K562 (cell line): ENCODE measurements around a stretch of chr5.

DNA sequence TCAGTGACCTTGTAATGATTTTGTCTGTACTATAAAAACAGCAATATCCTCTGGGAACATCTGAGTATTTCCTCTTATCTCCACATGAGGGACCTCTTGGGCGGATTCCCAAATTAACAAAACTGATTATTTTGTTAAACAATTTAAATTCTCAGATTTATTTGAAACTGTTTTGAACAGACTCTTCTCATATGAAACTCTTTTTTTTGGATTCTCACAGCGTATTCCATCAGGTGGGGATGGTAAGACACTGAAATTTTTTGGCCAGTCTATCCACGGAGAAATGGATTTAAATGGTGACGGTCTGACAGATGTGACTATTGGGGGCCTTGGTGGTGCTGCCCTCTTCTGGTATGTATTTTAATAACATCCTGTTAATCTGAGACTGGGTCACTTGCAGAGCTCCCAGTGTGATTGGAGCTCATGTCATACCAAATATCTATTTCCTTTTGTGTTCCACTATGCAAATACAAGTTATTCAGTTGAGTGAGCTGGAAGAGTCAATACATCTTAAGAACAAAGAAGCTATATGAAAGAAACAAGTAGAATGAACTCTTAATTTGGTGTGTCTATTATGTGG, 73.8 kb upstream of the ITGA2 start:
- RAMPAGE, long total RNA = no peak
- RRBS = no CpG with 5 or more reads among the region's 4 CpGs
PRO-cap:
- standard = no peak
- CoPRO, capped RNA only, 2 experiments = no peak in any of the 2 experiments
- CoPRO, capped and uncapped RNA, 2 experiments = no peak in any of the 2 experiments
- CoPRO, uncapped RNA only, 2 experiments = no peak in any of the 2 experiments
CAGE:
- cytosol, long polyA plus RNA = no peak
- long polyA plus RNA = no peak
- nucleolus, long total RNA = no peak
- nucleus, long polyA plus RNA = no peak

GRCh38 chr5:52989701-52990679, 838 bp downstream of the ITGA2 start:
- RAMPAGE, long total RNA = no peak
- RRBS = no CpG with 5 or more reads among the region's 32 CpGs
PRO-cap:
- standard = no peak
- CoPRO, capped RNA only, 2 experiments = no peak in any of the 2 experiments
- CoPRO, capped and uncapped RNA, 2 experiments = no peak in any of the 2 experiments
- CoPRO, uncapped RNA only, 2 experiments = no peak in any of the 2 experiments
CAGE:
- cytosol, long polyA plus RNA = no peak
- long polyA plus RNA = no peak
- nucleolus, long total RNA = no peak
- nucleus, long polyA plus RNA = no peak

DNA sequence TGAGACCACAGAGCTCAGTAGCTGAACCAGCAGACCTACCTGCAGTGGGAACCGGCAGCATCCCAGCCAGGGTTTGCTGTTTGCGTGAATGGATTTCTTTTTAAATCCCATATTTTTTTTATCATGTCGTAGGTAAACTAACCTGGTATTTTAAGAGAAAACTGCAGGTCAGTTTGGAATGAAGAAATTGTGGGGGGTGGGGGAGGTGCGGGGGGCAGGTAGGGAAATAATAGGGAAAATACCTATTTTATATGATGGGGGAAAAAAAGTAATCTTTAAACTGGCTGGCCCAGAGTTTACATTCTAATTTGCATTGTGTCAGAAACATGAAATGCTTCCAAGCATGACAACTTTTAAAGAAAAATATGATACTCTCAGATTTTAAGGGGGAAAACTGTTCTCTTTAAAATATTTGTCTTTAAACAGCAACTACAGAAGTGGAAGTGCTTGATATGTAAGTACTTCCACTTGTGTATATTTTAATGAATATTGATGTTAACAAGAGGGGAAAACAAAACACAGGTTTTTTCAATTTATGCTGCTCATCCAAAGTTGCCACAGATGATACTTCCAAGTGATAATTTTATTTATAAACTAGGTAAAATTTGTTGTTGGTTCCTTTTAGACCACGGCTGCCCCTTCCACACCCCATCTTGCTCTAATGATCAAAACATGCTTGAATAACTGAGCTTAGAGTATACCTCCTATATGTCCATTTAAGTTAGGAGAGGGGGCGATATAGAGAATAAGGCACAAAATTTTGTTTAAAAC, 18.8 kb downstream of the MOCS2 start:
- RAMPAGE, long total RNA = no peak
- RRBS = no CpG with 5 or more reads among the region's 6 CpGs
PRO-cap:
- standard = no peak
- CoPRO, capped RNA only, 2 experiments = no peak in any of the 2 experiments
- CoPRO, capped and uncapped RNA, 2 experiments = no peak in any of the 2 experiments
- CoPRO, uncapped RNA only, 2 experiments = no peak in any of the 2 experiments
CAGE:
- cytosol, long polyA plus RNA = no peak
- long polyA plus RNA = no peak
- nucleolus, long total RNA = no peak
- nucleus, long polyA plus RNA = no peak

DNA sequence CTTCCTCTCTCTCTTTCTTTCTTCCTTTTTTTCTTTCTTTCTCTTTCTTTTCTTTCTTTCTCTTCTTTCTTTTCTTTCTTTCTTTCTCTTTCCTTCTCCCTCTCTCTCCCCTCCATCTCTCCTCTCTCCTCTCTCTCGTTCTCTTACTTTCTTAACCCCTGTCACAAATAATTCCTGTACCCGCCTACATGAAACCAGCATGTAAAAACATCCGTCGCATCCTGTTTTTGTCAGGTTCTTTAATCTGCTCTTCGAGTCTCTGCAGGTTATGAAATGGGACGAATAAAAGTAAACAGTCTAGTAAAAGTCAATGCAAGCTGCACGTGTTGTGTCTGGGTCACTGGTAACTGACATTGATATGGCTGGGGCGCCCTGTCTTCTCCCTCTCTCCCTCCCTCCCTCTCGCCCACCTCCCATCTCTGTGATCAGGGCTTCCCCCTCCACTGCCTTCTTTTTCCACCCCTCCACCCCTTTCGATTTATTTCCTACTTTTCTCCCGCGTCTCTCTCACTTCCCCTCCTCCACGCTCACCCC, 1.9 kb downstream of the FST start:
- RAMPAGE, long total RNA = no peak
- RRBS = no CpG with 5 or more reads among the region's 13 CpGs
PRO-cap:
- standard = no peak
- CoPRO, capped RNA only, 2 experiments = no peak in any of the 2 experiments
- CoPRO, capped and uncapped RNA, 2 experiments = no peak in any of the 2 experiments
- CoPRO, uncapped RNA only, 2 experiments = no peak in any of the 2 experiments
CAGE:
- cytosol, long polyA plus RNA = no peak
- long polyA plus RNA = no peak
- nucleolus, long total RNA = no peak
- nucleus, long polyA plus RNA = no peak

GRCh38 chr5:53616126-53616478, 55.7 kb downstream of the NDUFS4 start:
- RAMPAGE, long total RNA = no peak
- RRBS = no CpG with 5 or more reads among the region's 1 CpG
PRO-cap:
- standard = no peak
- CoPRO, capped RNA only, 2 experiments = no peak in any of the 2 experiments
- CoPRO, capped and uncapped RNA, 2 experiments = no peak in any of the 2 experiments
- CoPRO, uncapped RNA only, 2 experiments = no peak in any of the 2 experiments
CAGE:
- cytosol, long polyA plus RNA = no peak
- long polyA plus RNA = no peak
- nucleolus, long total RNA = no peak
- nucleus, long polyA plus RNA = no peak

DNA sequence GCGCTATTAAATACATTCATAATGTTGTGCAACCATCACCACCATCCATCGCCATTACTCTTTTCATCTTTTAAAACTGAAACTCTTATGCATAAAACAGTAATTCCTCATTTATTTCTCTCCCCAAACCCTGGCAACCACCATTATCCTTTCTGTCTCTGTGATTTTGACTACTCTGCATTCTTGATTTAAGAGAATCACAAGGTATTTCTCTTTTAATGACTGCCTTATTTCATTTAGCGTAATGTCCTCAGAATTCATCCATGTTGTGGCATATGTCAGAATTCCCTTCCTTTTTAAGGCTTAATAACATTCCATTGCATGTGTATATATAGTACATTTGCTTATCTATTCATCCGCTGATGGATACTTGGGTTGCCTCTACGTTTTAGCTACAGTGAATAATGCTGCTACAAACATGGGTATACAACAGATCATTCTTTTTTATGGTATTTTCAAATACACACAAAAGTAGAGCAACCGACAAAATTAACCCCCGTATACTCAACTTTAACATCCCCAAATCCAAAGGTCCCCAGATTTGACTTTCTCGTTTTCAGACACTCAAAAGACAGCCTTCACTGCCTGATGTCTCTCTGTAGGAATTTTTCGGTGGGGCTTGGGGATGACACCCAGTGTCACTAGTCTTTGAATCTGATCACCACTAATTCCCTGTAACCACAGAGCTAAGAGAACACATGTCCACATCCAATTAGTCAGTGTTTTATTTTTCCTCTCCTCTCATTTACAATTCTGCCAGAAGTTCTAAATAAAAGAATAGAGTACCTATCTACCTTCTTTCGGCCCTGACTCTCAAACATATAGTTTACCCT, 324.8 kb downstream of the ARL15 start:
- RAMPAGE, long total RNA = no peak
- RRBS = no CpG with 5 or more reads among the region's 10 CpGs
PRO-cap:
- standard = no peak
- CoPRO, capped RNA only, 2 experiments = no peak in any of the 2 experiments
- CoPRO, capped and uncapped RNA, 2 experiments = no peak in any of the 2 experiments
- CoPRO, uncapped RNA only, 2 experiments = peak in 1 of 2 experiments; most common minus-strand start position 275 of the sequence (in 1)
CAGE:
- cytosol, long polyA plus RNA = no peak
- long polyA plus RNA = no peak
- nucleolus, long total RNA = no peak
- nucleus, long polyA plus RNA = no peak

DNA sequence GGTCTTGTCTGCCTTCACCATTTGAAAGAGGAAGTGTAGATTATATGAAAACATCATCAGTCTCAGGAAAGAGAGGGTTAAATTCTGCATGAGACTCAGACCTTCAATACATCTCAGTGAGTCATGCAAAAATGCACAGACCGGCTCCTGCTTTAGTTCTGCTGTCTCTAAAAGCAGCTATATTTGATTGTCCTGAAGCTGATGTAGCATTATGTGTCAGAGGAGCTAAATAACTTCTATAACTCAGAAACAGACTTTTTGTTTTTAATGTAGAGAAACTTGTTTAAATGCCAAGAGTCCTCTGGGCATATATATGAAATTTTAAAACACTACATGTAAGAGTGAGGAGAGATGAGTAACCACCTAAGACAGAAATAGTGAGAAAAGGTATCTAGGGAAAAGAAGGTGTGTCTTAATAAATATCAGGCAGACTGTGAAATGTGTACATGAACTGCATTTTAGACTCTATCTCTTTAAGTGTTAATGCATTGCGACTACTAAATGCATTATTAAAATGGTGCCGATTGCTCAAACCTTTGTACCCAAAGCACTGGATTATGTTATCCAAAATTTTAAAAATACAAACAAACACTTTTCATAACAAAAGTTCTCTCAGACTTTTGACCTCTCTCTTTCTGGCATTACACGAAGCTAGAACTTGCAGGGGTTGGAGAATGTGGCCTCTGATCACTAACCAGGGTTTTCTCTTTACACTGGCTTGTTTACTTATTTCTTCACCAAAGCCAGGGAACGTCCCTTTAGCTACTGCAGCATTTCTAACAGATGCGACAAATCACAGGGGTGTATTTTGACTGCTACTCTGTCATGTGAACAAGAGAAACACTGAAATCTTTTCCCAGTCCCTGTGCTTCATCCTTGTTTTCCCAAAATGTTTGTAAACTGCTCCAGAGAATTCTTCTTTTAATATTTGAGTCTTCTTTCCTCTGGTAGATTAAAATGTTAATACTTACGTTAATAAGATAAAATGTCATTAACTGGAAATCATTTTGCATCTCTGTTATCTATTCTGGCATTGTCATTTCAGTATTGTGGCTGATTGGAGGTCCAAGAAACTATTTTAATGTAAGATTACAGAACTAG, 302.2 kb downstream of the ARL15 start:
- RAMPAGE, long total RNA = no peak
- RRBS = no CpG with 5 or more reads among the region's 7 CpGs
PRO-cap:
- standard = no peak
- CoPRO, capped RNA only, 2 experiments = no peak in any of the 2 experiments
- CoPRO, capped and uncapped RNA, 2 experiments = no peak in any of the 2 experiments
- CoPRO, uncapped RNA only, 2 experiments = peak in 1 of 2 experiments; most common minus-strand start position 227 of the sequence (in 1)
CAGE:
- cytosol, long polyA plus RNA = no peak
- long polyA plus RNA = no peak
- nucleolus, long total RNA = no peak
- nucleus, long polyA plus RNA = no peak

GRCh38 chr5:54094830-54095704, 215.3 kb downstream of the ARL15 start:
- RAMPAGE, long total RNA = no peak
- RRBS = no CpG with 5 or more reads among the region's 6 CpGs
PRO-cap:
- standard = no peak
- CoPRO, capped RNA only, 2 experiments = no peak in any of the 2 experiments
- CoPRO, capped and uncapped RNA, 2 experiments = no peak in any of the 2 experiments
- CoPRO, uncapped RNA only, 2 experiments = peak in 2 of 2 experiments; most common minus-strand start chr5:54095034 (in 1)
CAGE:
- cytosol, long polyA plus RNA = no peak
- long polyA plus RNA = no peak
- nucleolus, long total RNA = no peak
- nucleus, long polyA plus RNA = no peak

DNA sequence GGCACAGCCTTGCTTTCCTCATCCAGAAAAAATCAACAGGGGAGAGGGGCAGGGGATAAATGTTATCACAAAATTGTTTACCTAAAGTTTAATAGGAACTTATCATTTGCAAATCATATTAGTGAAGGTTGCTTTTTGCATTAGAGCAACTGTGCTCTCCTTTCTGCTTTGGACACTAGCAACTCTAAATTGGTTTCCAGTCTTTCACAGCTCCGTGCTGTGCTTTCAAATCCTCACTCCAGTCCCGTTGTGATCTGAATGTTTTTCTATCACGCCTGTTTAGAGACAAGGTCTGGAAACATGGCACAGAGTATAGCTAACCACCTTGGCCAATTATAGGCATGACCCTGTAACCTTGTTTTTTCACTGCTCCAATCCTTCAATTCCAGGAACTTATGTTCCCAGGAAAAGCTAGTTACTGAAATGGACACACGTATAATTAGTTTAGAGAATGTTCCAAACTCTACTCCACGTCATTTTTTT, 55.6 kb downstream of the ARL15 start:
- RAMPAGE, long total RNA = no peak
- RRBS = no CpG with 5 or more reads among the region's 5 CpGs
PRO-cap:
- standard = no peak
- CoPRO, capped RNA only, 2 experiments = no peak in any of the 2 experiments
- CoPRO, capped and uncapped RNA, 2 experiments = no peak in any of the 2 experiments
- CoPRO, uncapped RNA only, 2 experiments = no peak in any of the 2 experiments
CAGE:
- cytosol, long polyA plus RNA = no peak
- long polyA plus RNA = no peak
- nucleolus, long total RNA = no peak
- nucleus, long polyA plus RNA = no peak

DNA sequence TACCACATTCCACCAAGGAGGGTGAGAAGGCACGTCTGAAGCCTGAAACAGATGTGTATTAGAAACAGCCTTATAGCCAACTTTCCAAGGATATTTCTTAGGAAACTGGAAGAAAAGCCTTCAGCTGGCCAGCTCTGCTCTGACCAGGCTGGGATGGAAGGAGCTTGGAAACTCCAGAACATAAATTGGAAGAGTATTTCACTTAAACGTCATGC, 211.0 kb downstream of the ESM1 start:
- RAMPAGE, long total RNA = no peak
- RRBS = no CpG with 5 or more reads among the region's 2 CpGs
PRO-cap:
- standard = no peak
- CoPRO, capped RNA only, 2 experiments = no peak in any of the 2 experiments
- CoPRO, capped and uncapped RNA, 2 experiments = no peak in any of the 2 experiments
- CoPRO, uncapped RNA only, 2 experiments = no peak in any of the 2 experiments
CAGE:
- cytosol, long polyA plus RNA = no peak
- long polyA plus RNA = no peak
- nucleolus, long total RNA = no peak
- nucleus, long polyA plus RNA = no peak

DNA sequence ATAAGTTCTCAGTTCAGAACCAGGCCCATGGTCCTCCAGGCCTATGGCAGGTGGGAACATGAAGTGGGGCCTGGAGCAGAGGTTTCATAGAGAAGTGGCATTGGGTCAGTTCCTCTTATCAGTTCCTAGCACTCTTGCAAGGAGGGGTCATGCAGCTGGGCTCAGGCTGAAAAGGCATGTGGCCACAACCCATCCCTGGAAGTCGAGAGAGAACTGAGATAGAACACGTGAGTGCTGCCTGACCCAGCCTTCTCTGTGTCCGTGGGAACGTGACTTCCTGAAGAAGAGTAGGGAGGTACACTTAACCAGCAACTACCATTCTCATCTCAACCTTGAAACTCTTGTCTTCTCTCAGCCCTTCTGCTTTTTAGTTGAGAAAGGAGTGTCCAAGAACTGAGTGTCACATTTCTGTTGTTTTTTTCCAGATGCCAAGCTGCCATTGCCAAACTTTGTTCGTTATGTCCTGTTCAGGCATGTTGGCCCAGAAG, 199.1 kb downstream of the ESM1 start:
- RAMPAGE, long total RNA = no peak
- RRBS = no CpG with 5 or more reads among the region's 5 CpGs
PRO-cap:
- standard = no peak
- CoPRO, capped RNA only, 2 experiments = no peak in any of the 2 experiments
- CoPRO, capped and uncapped RNA, 2 experiments = no peak in any of the 2 experiments
- CoPRO, uncapped RNA only, 2 experiments = no peak in any of the 2 experiments
CAGE:
- cytosol, long polyA plus RNA = no peak
- long polyA plus RNA = no peak
- nucleolus, long total RNA = no peak
- nucleus, long polyA plus RNA = no peak

DNA sequence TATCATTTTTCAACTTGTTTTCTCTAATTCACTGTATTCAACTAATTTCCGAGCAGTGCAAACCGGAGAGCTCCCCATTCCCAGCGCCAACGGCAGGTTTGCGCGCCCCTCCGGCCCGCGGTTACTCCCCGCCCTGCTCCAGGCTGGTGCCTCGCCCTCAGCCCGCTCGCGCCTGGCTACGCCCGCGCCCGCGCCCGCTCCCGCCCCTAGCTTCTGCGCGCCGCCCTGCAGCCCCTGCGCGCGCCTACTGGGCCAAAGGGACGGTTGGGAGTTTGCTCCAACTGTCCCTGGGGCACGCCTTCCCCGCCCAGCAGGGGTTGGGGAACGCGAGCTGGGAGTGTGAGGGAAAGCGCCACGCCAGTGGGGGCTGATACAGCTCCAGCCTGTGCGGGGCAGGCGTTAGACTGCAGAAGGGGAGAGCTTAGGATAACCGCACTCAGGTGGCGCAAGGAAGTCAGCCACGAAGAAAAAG, 3.4 kb upstream of the CDC20B start:
- RAMPAGE, long total RNA = no peak
- RRBS = 3% methylated on average over 6 of the region's 39 CpGs
PRO-cap:
- standard = bidirectional peak, plus-strand start at position 326 of the sequence, minus-strand start at position 174 of the sequence
- CoPRO, capped RNA only, 2 experiments = peak in 1 of 2 experiments; most common plus-strand start position 360 of the sequence (in 1); most common minus-strand start position 174 of the sequence (in 1)
- CoPRO, capped and uncapped RNA, 2 experiments = peak in 2 of 2 experiments; most common plus-strand start position 326 of the sequence (in 1); most common minus-strand start position 76 of the sequence (in 1)
- CoPRO, uncapped RNA only, 2 experiments = no peak in any of the 2 experiments
CAGE:
- cytosol, long polyA plus RNA = no peak
- long polyA plus RNA = no peak
- nucleolus, long total RNA = no peak
- nucleus, long polyA plus RNA = no peak

- RAMPAGE, long total RNA = no peak
- RRBS = no CpG with 5 or more reads among the region's 7 CpGs
PRO-cap:
- standard = no peak
- CoPRO, capped RNA only, 2 experiments = no peak in any of the 2 experiments
- CoPRO, capped and uncapped RNA, 2 experiments = no peak in any of the 2 experiments
- CoPRO, uncapped RNA only, 2 experiments = no peak in any of the 2 experiments
CAGE:
- cytosol, long polyA plus RNA = no peak
- long polyA plus RNA = no peak
- nucleolus, long total RNA = no peak
- nucleus, long polyA plus RNA = no peak
Observed at GRCh38 chr5:55425597-55426304, 109.0 kb downstream of the PLPP1 start.

GRCh38 chr5:55431509-55432371, 103.0 kb downstream of the PLPP1 start:
- RAMPAGE, long total RNA = no peak
- RRBS = no CpG with 5 or more reads among the region's 8 CpGs
PRO-cap:
- standard = no peak
- CoPRO, capped RNA only, 2 experiments = no peak in any of the 2 experiments
- CoPRO, capped and uncapped RNA, 2 experiments = no peak in any of the 2 experiments
- CoPRO, uncapped RNA only, 2 experiments = peak in 2 of 2 experiments; most common plus-strand start chr5:55431937 (in 2)
CAGE:
- cytosol, long polyA plus RNA = no peak
- long polyA plus RNA = no peak
- nucleolus, long total RNA = no peak
- nucleus, long polyA plus RNA = no peak

DNA sequence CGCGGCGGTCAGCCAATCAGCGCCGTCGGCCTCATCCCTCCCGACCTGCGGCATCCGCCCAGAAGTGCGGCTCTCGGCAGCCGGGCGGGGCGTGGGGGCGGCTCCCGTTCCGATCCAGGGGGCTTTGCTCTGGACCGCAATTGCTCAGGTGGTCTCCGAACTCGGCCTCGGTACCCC, 247 bp upstream of the PLPP1 start:
- RAMPAGE, long total RNA = no peak
- RRBS = no CpG with 5 or more reads among the region's 21 CpGs
PRO-cap:
- standard = no peak
- CoPRO, capped RNA only, 2 experiments = no peak in any of the 2 experiments
- CoPRO, capped and uncapped RNA, 2 experiments = no peak in any of the 2 experiments
- CoPRO, uncapped RNA only, 2 experiments = no peak in any of the 2 experiments
CAGE:
- cytosol, long polyA plus RNA = no peak
- long polyA plus RNA = no peak
- nucleolus, long total RNA = no peak
- nucleus, long polyA plus RNA = no peak

DNA sequence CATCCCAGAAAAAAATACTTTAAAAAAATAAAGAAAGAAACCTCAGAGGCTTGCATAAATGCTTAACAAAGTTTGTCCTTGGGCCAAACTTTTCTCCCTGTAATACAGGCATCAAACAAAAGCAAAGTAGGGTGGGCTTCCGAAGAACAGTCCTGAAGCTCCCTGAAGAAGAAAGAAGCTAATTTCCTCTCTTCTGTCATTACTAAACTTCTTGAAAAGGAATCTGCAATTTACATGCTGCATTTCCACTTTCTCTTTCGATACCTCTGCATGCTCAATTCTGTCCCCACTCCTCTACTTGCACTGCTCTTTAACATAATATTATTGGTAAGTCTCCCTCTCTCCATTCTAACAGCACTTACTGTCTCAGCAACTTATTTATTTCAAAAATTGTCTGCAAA, 3.8 kb upstream of the PLPP1 start:
- RAMPAGE, long total RNA = no peak
- RRBS = no CpG with 5 or more reads among the region's 2 CpGs
PRO-cap:
- standard = no peak
- CoPRO, capped RNA only, 2 experiments = no peak in any of the 2 experiments
- CoPRO, capped and uncapped RNA, 2 experiments = no peak in any of the 2 experiments
- CoPRO, uncapped RNA only, 2 experiments = no peak in any of the 2 experiments
CAGE:
- cytosol, long polyA plus RNA = no peak
- long polyA plus RNA = no peak
- nucleolus, long total RNA = no peak
- nucleus, long polyA plus RNA = no peak

DNA sequence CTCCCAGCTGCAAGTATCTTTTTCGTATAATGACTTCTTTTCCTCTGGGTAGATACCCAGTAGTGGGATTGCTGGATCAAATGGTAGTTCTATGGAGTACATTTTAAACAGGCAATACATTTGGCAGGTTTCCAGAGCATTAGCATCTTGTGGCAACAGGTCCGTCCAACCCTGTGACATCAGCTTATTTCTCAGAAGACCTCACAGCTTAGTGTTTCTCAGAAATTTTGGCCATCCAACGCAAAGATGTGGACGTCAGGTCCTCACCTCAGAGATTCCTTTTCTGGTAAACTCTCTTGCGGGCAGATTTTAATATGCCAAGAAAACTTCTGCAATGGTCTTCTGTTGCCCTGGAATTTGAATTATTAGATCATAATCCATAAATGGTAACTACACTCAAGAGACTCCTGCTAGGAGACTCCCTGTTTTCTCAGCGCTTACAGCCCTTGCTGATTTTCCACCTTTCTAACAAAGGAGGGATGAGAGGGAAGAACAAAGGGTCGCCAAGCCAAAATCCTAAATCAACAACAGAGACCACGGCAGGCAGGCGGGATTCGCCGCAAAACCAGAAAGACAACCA, 34.0 kb upstream of the PLPP1 start:
- RAMPAGE, long total RNA = no peak
- RRBS = no CpG with 5 or more reads among the region's 11 CpGs
PRO-cap:
- standard = no peak
- CoPRO, capped RNA only, 2 experiments = no peak in any of the 2 experiments
- CoPRO, capped and uncapped RNA, 2 experiments = no peak in any of the 2 experiments
- CoPRO, uncapped RNA only, 2 experiments = no peak in any of the 2 experiments
CAGE:
- cytosol, long polyA plus RNA = no peak
- long polyA plus RNA = no peak
- nucleolus, long total RNA = no peak
- nucleus, long polyA plus RNA = no peak

GRCh38 chr5:55594495-55594805, 59.7 kb upstream of the PLPP1 start:
- RAMPAGE, long total RNA = no peak
- RRBS = no CpG with 5 or more reads among the region's 1 CpG
PRO-cap:
- standard = no peak
- CoPRO, capped RNA only, 2 experiments = no peak in any of the 2 experiments
- CoPRO, capped and uncapped RNA, 2 experiments = no peak in any of the 2 experiments
- CoPRO, uncapped RNA only, 2 experiments = no peak in any of the 2 experiments
CAGE:
- cytosol, long polyA plus RNA = no peak
- long polyA plus RNA = no peak
- nucleolus, long total RNA = no peak
- nucleus, long polyA plus RNA = no peak